Spinal cord (tissue), 3 donors: Measurements from ENCODE around the gene DNAJC19.

DNA sequence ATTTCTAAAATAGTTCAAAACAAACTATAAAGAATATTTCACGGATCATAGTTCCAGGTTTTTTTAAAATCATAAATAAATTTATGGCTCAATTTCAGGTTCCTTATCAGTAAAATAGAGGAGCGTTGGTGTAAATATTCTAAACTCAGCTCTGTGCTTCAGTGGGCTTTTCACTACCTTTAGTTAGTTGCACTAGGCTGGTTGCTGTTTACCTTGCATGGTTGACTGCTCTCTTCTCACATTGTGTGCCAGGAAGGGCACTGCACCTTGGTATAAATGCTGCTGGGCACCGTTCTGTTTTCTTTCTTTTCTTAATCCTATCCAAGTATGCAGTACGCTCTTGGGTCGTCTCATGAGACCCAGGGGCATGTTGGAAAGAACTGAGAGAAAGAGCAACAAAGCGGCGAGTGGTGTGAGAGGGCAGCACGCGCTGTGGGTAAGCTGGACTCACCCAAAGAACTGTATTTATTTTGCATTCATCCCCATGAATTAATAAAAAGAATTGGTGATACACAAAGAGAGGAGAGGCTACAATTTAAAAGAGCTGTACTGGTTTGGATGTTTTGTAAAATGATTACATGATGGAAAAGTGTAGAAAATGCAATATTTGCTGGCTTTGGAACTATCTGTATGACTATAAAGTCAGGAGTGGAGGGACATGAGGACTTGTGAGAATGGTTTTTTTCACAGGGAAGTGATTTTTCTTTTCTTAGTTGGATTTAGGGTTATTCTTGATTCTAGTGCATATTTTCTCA is 22.5 kb downstream of the KCNMB2 start:
- PRO-cap, result no peak
- RAMPAGE, long total RNA, result no peak

DNA sequence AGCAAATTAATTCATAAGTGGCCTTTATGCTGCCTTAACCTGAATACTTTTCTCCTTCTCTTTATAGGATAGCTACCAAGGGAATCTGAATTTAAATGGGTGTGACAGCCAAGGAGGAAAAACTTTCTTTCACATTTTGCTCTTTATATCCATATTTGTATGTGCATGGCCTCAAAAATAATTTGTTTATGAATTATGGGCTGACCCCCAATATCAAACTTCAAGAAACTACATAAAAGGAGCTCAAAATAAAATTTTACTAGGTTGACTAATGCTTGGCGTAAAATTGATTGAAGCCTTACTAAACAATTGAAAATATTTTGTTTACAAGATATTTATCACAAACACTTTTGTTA is 251.2 kb downstream of the ZMAT3 start:
- PRO-cap, result no peak
- RAMPAGE, long total RNA, result no peak

- PRO-cap, result no peak
- RAMPAGE, long total RNA, result no peak
Observed at GRCh38 chr3:179148909-179149938, 1.1 kb downstream of the PIK3CA start.

GRCh38 chr3:179261669-179261868 is 10.7 kb upstream of the KCNMB3 start:
- PRO-cap, result no peak
- RAMPAGE, long total RNA, result no peak

GRCh38 chr3:179346106-179346564 is 1.4 kb upstream of the MFN1 start:
- PRO-cap, result no peak
- RAMPAGE, long total RNA, result no peak

- PRO-cap, result no peak
- RAMPAGE, long total RNA, result no peak
Observed at GRCh38 chr3:179431894-179432783, 19.1 kb downstream of the GNB4 start.

- PRO-cap, result no peak
- RAMPAGE, long total RNA, result no peak
Observed at GRCh38 chr3:179451868-179452625, 777 bp upstream of the GNB4 start.

DNA sequence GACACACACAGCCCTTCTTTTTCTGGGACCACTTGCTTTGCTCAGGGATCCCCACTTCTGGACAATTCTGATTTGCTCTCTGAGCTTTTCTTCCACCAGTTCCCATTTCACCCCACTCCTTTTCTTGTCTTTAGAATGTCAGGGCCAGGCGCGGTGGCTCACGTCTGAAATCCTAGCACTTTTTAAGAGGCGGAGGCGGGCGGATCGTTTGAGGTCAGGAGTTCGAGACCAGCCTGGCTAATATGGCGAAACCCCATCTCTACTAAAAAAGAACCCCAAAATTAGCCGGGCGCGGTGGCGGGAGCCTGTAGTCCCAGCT is 903 bp downstream of the USP13 start:
- PRO-cap, result no peak
- RAMPAGE, long total RNA, result no peak

DNA sequence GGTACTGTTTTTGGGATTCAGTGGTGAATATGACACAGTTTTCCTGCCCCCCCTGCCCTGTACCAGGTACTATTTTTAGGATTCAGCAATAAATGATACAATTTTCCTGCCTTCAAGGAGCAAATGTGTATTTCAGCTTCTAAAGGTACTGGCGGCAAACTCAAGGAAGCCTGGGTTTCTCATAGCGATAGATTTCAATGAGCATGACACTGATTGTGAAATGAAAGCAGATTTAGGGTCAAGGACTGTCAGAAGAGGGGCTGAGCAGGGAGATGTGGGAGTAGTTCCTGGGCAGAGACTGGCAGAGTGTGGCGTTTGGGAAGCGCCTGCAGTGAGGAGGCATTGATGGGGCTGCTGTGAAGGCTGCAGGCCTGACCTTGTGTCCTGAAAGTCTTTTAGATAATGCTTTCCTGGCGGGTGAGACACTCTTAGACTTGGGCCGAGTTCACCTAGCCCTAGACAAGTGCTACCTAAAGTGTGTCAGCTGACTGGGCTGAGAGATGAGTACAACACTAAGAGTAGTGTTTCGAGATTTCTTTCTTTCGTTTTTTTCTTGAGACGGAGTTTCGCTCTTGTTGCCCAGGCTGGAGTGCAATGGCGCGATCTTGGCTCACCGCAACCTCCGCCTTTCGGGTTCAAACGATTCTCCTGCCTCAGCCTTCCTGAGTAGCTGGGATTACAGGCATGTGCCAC is 20.7 kb downstream of the USP13 start:
- PRO-cap, result no peak
- RAMPAGE, long total RNA, result no peak

DNA sequence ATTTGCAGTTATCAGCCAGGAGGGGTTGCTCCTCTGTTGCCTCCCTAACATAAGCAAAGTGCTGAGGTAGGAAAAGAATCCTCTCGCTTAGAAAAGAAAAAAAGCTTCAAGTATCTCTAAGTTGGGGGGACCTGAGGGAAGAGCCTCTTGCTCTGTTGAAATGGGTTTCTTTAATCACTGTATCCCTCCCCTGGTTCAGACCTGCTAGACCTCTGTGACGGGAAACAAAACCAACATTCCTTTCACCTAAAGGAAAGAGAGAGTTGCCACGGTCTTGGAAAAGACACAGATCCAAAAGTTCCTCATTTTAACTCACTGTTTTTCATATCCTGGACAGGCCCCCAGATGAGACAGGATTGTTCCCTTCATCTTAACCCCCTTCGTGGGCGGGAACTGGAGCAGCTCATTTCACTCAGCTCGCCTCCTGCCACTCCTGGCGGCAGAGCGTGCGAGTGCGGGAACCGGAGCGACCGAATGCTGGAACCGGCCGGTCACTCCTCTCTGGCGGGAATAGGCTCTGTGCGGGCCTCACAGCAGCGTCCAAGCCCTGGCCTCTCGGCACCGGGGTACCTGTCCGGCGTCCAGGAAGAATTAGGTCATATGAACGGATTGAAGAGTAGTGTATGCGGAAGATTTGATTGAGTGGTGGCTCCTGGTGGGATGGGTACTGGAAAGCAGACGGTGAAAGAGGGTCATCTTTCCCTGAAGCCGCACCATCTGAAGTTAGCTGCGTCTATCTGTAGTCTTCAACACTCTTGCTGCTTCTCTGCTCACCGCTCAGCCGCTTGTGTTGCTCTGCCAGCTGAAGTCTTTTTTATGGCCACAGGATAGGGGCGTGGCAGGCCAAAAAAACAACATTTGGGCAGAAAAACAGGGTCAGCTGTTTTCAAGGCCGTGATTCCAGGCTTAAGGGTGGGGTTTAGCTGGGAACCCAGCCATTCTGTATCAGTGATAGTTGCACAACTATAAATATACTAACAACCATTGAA is 42.4 kb upstream of the FXR1 start:
- PRO-cap, result no peak
- RAMPAGE, long total RNA, result no peak

DNA sequence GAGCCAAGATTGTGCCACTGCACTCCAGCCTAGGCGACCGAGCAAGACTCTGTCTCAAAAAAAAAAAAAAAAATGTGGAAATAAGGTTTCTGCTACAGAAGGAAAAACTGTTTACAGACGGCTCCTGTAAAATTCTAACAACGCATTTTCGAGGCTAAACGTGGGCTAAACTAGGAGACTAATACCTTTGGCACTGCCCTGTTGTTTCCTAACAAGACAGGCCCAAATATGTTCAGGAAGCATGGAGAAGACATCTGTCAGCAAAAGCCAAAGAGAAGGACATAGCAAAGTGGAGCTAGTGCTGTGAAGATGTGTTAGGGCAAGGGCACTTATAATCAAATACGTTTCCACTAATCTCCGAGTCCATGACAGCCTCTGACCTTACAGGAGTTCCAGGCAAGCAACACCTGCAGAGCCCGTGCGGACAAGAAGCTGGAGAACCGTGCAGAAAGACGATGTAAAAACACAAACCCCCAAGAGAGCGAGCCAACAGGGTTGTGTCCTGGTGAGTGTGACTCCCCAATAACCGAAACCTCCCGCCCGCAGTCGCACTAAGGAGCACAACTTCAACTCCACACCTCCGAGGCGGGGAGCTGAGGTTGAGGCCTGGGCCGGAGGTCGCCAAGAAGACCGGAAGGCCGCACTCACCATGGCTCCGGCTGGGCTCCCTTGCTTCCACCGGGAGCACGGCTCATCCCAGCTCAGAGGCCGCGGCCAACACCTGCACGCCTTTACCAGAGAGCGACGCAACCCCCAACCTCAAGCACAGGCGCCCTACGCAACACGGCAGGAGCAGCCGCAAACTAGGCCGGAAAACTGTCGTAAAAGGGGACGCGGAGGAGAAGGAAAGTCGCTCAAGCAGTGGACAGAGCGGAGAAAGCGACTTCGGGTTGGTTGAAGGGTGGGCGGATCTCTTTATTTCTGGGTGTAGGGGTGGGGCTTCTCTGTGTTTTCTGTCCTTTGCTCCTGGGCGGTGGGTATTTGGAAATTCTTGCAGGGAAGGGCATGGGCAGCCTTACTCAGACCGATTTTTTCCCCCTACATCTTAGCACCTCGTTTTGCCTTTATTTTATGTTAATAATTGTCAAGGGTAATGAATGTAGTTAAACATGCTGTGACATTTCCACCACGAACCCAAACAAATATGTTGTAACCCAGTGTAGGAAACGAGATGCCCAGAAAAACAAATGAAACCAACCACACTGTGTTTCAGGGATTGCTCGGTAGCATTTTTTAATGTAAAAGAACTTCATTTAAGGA is at the start of gene DNAJC19:
TSS of gene DNAJC19 (minus strand) at position 785 of the 1,260 bp plus-strand sequence.
- PRO-cap, result no peak
- RAMPAGE, long total RNA, result start-site peak on the minus strand centred at position 755 of the sequence, 104 bp wide, 1,764 and 1,529 reads in 2 replicates

DNA sequence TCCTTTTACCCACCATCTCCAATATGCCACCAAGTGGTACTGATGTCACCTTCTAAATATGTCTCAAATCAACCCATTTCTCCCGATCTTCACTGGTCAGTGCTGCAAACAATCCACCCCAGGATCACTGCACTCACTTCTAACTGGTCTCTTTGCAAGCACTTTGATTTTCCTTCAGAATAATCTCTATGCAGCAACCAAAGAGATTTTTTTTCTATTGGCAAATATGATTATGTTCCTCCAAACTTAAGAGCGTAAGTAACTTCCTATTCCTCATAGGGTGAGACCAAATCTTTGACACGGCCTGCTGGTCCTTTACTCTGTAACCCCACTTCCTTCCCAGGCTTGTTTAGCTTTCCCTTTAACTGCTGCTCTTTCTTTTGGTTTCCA is 121.4 kb upstream of the DNAJC19 start:
- PRO-cap, result no peak
- RAMPAGE, long total RNA, result no peak

GRCh38 chr3:181712560-181713888 is 1.3 kb downstream of the SOX2 start:
- PRO-cap, result no peak
- RAMPAGE, long total RNA, result no peak

- PRO-cap, result no peak
- RAMPAGE, long total RNA, result no peak
Observed at GRCh38 chr3:181715995-181716476, 4.3 kb downstream of the SOX2 start.

DNA sequence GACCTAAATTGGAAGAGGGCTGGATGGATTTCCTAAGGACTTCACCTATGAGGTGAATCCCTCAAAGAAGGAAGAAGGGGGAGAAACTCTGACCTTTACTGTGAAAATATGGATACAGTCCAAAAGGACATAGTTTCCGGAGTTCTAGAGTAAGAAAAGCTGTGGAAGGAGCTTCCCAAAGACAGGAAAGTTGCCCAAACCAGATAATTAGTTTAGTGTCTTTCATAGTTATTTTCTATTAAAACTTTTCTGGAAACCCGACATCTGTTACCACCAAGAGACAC is 6.8 kb downstream of the SOX2 start:
- PRO-cap, result no peak
- RAMPAGE, long total RNA, result no peak

DNA sequence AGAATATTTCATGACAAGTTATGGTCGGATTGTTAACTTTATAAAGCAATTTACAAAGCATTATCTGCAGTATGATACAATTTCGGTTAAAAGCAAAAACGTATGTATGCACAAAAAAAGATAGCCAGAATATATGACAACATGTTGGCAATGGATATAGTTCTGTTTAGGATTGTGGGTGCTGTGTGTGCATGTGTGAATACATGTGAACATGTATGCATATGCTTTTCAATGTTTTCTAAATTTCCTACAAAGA is 294.7 kb upstream of the ATP11B start:
- PRO-cap, result no peak
- RAMPAGE, long total RNA, result no peak

GRCh38 chr3:182682123-182682496 is 111.2 kb upstream of the ATP11B start:
- PRO-cap, result no peak
- RAMPAGE, long total RNA, result no peak

- PRO-cap, result no peak
- RAMPAGE, long total RNA, result no peak
Observed at GRCh38 chr3:182717122-182717680, 76.1 kb upstream of the ATP11B start.

- PRO-cap, result no peak
- RAMPAGE, long total RNA, result no peak
Observed at GRCh38 chr3:182865131-182865901, 72.0 kb downstream of the ATP11B start.

GRCh38 chr3:182867878-182868312 is 74.6 kb downstream of the ATP11B start:
- PRO-cap, result no peak
- RAMPAGE, long total RNA, result no peak